ENCODE measurements around the gene GALNTL5.

GRCh38 chr7:151665363-151665968, 145.8 kb upstream of the RHEB start:
- PRO-cap = no peak

- PRO-cap = no peak
These were observed 148.2 kb downstream of the PRKAG2 start for GRCh38 chr7:151728601-151729328.

DNA sequence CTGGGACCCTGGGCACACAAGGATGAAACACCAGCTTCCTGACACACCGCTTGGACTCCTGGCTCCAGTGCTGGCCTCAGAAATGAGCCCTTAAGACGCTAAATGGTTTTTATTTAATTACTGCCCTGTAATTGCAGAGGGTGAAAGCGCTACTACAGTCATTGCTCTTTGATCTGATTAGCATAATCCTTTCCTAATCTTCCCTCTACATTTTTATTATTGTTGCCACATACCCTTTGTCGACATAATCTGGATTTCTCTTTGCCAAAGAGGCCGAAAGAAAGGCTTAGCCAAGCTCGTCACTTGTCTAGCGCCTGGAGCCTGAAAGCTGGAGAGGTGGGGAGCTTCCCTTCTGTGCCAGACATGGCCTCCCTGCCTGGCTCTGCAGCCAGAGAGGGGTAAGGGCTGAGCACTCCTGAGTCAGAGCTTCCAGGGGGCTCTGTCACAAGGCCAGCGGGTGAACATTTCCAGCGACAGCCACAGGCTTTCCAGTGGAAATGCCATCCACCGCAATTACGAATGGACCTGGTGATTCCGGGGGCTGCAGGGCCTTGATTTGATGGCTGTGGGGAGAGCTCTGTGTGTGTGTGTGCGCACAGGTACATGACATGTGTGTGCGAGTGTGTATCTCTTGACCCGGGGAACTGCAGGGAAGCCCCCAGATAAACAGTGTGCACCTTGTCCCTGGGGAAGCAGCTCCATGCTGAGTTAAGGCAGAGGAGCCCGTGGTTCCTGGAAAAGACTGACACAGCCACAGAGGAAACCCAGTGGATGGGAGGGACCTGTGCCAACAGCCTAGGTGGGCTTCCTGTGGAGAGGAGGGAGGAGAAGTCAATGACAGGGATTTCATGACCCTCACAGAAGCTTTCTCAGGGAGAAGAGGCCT, 145.7 kb downstream of the PRKAG2 start:
- PRO-cap = no peak

DNA sequence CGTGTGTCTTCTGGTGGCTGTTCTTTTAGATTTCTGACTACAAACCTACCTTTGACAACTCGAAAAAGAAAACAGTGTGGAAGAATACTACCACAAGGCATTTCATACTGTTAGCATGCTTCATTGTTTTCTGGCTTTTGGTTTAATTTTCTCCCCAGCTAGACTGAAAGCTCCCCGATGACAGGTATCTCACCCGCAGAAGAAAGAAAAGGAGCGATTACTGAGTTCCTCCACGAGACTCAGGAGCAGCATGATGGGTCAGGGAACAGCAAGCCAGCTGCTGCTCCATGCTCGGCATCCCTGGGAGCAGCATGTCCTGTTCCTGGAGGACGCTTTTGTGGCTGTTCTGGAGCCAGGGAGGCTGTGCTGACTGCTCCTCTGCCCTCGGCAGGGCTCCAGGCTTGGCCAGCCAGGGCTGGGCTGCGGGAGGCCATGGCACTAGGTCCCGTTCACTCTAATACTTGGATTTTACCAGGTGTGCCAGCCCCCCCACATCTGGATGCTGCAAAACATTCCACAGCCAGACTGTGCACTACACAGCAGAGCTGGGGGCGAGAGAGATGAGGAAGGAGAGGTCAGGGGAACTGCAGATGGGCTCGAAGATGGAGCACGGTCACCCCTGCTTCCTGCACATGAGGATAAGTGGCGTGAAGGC, 133.3 kb downstream of the PRKAG2 start:
- PRO-cap = no peak

GRCh38 chr7:151778401-151779205, 98.3 kb downstream of the PRKAG2 start:
- PRO-cap = no peak

DNA sequence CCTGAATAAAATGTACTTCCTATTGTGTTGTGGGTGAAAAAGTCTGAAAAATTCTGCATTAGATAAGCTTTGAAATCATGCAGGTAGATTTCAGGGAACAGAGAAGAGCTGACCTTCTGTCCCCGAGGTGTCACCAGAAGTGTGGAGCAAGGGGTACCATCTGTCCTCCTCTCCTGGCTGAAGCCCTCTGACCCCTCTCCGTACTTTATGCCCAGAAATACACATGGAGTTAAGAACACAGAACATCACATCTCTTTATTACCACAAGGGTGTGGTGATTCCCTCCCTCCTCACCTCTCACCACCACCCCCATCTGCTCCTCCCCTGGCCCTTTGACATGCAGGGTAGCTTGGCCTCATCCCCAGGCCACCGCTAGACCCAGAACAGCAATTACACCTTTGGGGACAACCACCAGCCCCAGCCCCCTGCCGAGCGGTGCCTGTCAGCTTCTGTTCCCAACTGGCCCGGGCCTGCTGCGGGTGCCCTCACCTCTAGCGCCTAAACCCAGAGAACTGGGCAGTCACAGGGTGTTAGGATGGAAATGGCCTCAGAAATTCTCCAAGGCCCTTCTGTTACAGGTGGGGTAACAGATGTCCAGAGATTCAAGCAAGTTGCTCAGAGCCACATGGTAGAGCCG, 78.2 kb downstream of the PRKAG2 start:
- PRO-cap = no peak

DNA sequence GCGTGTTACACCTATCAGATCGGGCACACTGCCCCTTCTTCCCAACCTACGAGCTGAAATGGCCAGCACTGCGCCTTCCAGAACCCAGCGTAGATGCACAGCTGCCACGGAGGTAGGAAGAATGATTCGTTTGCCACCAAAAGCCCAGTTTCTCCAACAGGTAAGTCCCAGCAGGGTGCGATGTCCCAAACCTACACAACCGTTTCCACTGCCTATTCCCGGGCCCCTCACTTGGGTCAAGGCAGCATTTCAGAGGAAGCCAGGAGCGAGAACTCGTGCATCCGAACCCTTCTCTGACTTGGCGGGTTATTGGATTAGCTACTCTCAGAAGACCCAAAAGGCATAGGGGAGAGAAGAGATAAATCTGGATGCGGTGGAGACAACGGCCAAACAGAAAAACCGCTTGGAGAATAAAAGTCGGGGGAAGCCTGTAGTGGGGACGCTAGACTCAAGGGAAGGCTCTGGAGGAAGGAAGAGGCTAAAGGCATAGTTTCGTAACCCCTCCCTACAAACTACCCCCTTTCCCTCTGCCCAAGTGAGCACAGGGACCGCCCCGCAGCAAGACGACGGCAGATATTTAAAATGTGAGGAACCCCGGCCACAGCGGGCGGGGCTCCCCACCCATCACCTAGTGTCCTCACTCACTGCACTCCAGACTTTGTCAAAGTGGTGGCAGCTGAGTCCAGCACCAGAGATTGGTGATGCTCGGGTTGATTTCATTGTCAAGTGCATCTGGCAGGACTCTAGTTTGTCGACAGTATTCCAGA, 69.3 kb downstream of the PRKAG2 start:
- PRO-cap = no peak

- PRO-cap = no peak
These were observed 48.9 kb downstream of the PRKAG2 start for GRCh38 chr7:151827896-151828555.

DNA sequence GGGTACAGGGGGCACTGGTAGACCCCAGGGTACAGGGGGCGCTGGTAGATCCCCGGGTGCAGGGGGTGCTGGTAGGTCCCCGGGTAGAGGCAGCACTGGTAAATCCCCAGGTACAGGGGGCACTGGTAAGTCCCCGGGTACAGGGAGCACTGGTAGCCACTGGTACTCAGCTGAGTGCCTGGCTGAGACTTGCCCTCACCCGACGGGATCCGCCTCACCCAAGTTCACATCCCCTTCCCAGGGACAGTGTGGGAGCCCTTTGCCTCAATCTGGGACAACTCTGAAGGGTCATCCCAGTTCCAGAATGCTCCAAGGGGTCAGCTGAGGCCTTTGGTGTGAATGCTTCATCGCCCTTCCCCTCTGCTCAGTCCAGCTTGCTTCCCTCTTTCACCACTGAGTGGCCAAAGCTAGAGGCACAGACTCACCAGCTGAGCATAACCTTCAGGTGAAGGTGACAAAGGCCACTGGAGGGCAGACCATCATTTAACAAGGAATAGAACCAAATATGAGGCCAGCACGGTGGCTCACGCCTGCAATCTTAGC, 13.7 kb downstream of the PRKAG2 start:
- PRO-cap = no peak

- PRO-cap = no peak
These were observed 7.9 kb downstream of the PRKAG2 start for GRCh38 chr7:151868887-151869608.

DNA sequence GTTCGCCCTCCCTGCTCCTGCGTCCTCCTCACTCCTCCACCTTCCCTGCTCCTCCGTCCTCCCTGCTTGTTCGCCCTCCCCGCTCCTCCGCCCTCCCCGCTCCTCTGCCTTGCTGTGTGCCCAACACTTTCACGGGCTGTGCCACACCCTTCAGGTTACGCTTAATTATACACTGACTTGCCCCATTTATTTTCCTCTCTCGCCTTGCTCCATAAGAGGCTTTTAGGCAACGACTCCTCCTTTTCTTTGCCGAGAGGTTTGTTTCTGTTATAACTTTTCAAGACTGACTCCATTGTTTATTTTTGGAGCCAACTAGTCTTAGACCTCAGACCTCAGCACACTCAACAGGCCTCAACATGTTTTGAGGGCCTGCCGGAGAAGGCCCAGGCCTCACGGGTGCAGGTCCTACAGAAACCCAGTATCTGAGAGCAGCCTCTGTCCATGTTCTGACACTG, 18.2 kb upstream of the PRKAG2 start:
- PRO-cap = no peak

DNA sequence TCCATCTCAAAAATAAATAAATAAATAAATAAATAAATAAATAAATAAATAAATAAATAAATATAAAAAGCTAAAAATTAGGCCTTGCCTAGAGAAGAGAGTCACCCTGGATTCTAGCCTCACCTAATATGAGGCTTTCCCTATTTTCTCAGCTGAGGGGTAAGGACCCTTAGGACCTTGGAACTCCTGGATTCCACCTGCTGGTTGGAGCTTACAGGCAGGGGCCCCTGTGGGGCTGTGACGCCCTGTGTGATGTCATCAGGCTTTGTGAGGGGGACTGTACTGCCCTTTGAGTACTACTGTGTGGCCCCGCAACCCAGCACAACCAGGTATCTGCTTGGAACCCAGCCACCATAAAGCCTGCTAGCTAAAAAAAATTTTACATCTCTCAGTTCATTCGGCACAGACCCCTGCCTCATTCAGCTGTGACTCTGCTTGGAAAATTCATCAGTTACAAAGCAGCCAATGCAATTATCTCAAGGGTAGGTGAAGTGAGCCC, at the start of gene GALNTL5:
Gene GALNTL5 (plus strand): TSS at position 319 of the 499 bp plus-strand sequence.
- PRO-cap = no peak

- PRO-cap = unidirectional peak, minus-strand start at chr7:152027997; unidirectional peak, minus-strand start at chr7:152028173
These were observed 2.4 kb downstream of the GALNT11 start for GRCh38 chr7:152027710-152028387.

DNA sequence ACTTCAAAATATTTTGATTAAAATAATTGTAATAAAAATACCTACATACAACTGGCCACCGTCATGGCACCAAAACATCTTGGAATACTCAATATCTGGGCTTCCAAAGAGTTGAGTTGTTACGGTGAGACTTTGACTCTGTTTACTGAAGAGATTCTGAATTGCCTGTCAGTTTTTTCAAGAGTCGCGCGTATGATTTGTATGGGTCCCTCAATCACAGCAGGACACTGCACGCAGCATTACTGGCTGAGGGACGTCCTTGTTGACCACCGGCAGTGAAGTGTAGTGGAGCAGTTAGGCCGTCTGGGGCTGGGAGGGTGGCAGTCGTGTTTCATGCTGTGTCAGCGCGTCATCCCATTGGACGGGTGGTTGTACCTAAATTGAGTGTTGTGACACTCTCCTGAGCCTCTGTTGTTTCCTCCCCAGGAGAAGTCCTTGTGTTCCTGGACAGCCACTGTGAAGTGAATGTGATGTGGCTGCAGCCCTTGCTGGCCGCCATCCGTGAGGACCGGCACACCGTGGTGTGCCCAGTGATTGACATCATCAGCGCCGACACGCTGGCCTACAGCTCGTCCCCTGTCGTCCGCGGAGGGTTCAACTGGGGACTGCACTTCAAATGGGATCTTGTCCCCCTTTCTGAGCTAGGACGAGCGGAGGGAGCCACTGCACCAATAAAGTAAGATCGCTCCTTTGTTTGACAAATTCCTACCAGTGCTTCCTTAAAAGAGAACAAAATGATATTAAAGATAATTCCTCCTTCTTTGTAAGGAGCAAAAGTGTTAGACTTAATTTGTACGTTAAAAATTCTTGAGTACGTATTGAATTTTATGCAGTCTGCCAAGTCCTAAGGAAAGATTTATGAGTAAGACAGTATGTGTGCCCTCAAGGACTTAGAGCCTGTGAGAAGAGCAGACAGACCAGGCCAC, 82.4 kb downstream of the GALNT11 start:
- PRO-cap = no peak

DNA sequence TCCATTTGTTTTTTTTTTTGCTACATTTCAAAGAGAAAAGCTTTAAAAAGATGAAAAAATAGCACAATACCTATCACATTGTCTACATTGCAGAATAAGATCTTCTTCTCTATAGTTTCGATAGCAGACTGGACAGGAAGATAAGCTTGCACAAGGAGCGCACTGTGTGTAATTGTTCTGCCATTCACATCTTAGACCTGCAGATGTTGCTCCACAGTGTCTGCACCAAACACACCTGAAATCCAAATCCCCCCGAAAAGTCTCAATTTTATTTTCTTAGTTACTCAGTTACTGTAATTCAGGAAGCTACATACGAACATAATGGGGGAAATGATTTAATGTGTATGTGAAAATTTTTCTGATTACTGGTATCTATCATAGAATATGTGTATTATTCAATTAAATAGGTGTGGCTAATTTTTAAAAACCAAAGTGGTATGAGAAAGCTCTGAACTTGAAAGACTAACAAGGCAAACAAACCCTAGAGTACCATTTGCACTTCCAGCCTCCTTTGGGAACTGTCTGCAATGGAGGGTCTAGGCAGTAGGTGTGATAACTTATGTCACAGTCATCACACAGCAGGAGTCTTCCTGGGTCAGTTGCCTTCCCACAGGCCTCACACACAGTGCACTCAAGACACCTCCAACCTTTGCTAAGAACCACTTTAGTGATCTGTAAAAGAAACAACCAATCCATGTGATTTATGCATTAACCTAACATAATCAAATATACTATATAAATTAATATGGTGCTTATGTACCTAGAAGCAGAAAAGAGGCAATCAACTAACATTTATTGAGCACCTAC, 198.7 kb downstream of the GALNT11 start:
- PRO-cap = no peak

- PRO-cap = unidirectional peak, minus-strand start at chr7:152463638
These were observed 27.7 kb upstream of the KMT2C start for GRCh38 chr7:152463520-152463892.

DNA sequence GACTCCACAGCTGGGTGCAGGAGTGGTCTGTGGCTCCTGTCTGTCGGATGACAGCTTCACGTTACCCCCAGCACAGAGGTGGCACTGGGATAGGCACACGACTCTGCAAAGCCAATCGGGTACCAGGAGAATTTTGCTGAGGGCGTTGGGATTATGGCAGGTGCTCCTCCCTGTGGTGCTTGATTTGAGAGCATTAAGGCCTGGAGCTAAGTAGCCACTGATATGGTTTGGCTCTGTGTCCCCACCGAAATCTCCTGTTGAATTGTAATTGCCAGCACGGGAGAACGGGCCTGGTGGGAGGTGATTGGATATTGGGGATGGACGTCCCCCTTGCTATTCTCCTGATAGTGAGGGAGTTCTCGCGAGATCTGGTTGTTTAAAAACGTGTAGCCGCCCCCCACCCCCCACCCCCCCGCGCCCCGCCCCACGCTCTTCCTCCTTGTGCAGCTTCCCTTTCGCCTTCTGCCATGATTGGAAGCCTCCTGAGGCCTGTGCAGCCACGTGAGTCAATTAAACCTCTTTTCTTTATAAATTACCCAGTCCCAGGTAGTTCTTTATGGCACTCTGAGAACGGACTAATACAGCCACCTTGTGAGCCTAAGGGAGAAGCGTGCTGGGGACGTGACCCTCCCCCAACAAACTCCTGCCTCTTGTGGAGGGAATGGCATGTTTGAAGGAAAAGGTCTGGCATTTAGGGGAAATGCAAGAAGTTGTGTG, 117.9 kb upstream of the KMT2C start:
- PRO-cap = no peak

DNA sequence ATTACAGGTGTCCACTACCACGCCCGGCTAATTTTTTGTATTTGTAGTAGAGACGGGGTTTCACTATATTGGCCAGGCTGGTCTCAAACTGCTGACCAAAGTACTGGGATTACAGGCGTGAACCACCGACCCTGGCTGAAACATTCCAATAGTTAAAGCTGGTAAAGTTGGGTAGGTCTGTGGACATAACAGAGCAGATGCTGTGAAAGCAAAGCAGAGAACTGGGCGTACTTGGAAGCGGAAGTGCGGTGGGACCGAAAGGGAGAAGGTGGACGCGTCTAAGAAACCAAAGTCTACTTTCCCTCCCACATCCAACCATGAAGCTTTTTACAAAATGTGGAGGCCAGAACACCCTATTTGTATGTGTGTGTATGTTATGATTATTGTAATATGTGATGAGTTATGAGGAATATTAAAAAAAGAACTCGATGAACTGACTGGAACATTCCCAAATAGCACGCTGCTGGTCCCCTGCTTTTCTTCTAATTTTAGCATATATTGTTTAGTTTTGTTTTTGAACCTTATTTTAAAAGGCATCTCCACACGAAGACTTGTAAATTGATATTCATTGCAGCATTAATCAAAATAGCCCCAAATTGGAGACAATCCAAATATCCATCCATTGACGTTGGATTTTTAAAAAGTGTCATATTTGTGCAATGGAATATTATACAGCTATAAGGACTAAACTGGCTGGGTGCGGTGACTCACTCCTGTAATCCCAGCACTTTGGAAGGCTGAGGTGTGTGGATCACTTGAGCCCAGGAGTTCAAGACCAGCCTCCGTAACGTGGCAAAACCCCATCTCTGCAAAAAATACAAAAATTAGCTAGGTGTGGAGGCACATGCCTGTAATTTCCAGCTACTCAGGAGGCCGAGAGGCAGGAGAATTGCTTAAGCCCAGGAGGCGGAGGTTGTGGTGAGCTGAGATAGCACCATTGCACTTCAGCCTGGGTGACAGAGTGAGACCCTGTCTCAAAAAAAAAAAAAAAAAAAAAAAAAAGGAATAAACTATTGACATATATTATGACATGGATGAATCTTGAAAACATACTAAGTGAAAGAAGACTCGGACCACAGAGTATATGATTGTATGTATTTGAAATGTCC, 35.3 kb downstream of the XRCC2 start:
- PRO-cap = no peak

- PRO-cap = no peak
These were observed 645.2 kb upstream of the DPP6 start for GRCh38 chr7:153406892-153407578.

GRCh38 chr7:153407708-153408928, 644.1 kb upstream of the DPP6 start:
- PRO-cap = no peak

Data from natural killer cell (primary cell).